Ureter (tissue), 1 donor: ENCODE measurements around the genes SOX4, HDGFL1, DCDC2, TDP2, GMNN and RIPOR2.

DNA sequence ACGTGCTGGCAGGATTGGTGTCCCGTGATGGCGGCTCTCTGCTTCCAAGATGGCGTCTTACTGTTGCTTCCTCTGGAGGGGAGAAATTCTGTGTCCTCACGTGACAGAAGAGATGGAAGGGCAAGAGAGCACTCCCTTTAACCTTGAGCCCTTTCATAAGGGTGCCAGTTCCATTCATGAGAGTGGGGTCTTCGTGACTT, 28.1 kb downstream of the RNF144B start:
- PRO-cap: no peak

DNA sequence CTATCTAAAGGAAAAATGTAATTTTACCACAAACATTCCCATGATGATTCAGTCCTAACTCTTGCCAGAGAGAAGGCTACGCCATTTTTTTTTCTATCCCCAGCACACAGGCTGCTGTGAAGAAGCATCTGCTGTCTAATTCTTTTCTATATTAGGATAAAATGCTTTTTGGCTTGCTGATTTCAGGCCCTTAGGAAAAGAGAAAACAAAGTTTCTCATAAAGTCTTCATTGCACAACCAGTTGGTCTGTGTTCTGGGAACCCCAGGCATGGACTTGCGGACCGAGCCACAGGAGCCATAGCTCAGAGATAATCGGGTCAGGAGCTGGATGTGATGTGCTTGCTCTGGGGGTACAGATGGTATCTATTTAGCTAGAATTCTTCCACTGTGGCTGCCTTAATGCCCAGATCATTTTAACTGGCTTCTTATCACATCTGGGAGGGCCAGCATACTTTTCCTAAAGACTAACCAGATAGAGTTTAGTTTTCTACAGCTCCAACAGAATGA, 683.7 kb upstream of the ID4 start:
- PRO-cap: no peak

DNA sequence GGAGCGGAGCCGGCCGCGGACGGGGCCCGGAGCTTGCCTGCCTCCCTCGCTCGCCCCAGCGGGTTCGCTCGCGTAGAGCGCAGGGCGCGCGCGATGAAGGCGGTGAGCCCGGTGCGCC, 351 bp downstream of the ID4 start:
- PRO-cap: no peak

DNA sequence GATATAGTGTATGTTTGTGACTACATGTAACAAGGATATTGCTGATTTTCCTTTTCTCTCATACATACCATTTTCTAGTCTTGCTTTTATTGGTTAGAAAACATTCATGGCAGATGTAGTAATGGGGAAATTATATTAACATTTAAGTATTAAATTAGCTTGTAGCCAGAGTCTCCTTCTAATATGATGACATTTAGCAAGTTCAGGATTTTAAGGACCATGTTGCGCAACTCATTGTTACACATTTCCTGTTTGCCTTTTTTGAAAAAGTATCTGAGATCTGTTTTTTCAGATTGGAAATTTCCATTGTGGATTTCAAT, 38.6 kb downstream of the CDKAL1 start:
- PRO-cap: no peak

- PRO-cap: no peak
These were observed 341.8 kb downstream of the CDKAL1 start for GRCh38 chr6:20875880-20876606.

DNA sequence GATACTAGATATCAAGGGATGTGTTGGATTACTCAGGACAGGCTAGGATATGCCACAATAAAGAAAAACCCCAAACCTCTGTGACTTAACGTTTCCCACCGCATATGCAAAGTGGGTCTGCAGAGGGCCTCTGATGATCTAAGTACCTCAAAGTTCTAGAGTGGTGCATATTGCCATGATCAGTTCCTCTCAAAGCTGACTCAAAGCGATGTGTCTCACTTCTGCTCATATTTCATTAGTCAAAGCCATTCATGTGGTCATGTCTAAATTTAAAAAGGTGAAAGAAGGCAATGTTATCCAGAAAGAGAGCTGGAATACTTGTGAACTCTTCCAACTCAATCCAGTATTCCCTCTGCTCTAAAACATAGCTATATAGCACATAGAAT, 155.0 kb upstream of the SOX4 start:
- PRO-cap: no peak

GRCh38 chr6:21523679-21524184, 69.8 kb upstream of the SOX4 start:
- PRO-cap: no peak

DNA sequence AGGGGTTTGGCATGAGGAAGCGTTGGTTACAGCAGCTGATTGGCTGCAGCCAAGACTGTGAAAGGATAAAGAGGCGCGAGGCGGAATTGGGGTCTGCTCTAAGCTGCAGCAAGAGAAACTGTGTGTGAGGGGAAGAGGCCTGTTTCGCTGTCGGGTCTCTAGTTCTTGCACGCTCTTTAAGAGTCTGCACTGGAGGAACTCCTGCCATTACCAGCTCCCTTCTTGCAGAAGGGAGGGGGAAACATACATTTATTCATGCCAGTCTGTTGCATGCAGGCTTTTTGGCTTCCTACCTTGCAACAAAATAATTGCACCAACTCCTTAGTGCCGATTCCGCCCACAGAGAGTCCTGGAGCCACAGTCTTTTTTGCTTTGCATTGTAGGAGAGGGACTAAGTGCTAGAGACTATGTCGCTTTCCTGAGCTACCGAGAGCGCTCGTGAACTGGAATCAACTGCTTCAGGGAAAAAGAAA, at the start of gene SOX4:
TSS of gene SOX4 (plus strand) at position 96 of the 473 bp plus-strand sequence.
- PRO-cap: unidirectional peak, plus-strand start at position 68 of the sequence; unidirectional peak, plus-strand start at position 96 of the sequence; unidirectional peak, plus-strand start at position 119 of the sequence

DNA sequence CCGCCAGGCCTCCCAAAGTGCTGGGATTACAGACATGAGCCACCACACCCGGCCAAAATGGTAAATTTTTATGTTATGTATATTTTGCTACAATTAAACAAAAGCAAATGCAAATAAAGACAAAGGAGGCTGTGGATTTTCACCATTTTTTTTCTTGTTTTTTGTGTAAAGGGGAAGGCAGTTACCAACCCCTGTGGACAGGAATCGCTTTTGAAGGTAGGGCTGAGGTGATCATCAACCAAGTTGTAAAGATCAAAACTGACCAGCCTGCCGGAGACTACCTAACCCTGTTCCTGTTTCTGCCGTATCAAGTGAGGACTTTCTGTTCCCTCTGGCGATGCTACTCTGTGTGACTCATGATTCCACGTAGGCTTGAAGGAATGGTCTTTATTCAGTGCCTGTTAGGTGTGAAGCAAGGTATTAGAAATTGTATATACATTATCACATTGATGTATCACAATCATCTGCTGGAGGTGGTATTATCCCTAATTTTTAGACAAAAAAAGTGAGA, 161.3 kb downstream of the SOX4 start:
- PRO-cap: no peak

DNA sequence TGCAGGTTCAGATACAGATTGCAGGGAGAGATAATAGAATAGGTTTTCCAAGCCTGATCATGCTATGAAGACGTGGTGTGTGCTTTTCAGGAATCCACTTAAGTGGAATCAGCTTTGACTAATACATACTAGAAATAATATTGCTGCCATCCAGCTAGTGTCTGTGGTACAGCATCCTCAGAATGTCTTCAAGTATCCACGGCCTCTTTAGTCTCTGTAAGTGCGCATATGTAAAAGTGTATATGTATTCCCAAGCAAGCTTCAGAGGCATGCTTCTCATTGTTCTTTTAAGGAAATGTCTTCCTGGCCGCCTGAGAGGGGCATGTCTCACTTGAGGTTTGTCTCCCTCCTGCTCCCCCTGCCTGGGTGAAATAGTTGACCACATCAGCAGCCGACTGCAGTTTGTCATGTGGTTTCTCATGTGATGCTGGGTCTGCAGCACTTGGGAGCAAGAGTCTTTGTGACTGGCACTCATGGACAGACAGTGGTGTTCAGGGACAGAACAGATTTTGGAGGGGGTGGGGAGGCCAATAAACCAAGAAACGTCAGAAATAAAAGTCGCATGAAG, 150.9 kb downstream of the PRL start:
- PRO-cap: no peak

DNA sequence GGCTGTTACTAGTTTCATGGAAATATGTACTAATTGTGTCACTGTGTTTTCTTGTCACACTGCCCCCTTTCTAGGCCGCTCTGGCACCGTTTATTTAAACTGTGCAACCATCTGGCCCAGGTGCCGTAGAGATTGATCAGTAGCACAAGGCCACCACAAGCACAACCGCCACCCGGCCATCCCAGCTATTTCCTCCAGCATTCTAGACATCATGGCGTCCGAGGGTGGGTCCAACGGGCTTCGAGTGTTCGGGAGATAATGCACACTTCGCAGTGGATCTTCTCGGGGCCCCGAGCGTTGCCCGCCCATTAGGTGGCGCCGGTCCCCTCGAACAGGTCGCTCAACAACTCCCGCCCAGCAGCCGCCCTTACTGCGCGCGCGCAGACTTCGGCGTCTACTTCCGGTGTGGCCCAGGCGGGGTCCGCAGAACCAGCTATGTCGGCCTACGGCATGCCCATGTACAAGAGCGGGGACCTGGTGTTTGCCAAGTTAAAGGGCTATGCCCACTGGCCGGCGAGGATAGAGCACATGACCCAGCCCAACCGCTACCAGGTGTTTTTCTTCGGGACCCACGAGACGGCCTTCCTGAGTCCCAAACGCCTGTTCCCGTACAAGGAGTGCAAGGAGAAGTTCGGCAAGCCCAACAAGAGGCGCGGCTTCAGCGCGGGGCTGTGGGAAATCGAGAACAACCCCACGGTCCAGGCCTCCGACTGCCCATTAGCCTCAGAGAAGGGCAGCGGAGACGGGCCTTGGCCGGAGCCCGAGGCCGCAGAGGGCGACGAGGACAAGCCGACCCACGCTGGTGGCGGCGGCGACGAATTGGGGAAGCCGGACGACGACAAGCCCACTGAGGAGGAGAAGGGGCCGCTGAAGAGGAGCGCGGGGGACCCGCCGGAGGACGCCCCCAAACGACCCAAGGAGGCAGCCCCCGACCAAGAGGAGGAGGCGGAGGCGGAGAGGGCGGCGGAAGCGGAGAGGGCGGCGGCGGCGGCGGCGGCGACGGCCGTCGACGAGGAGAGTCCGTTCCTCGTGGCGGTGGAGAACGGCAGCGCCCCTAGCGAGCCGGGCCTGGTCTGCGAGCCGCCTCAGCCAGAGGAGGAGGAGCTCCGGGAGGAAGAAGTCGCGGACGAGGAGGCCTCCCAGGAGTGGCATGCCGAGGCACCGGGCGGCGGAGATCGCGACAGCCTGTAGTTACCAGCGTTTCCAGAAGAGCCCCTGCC, at the start of gene HDGFL1:
TSS of gene HDGFL1 (plus strand) at position 426 of the 1,220 bp plus-strand sequence.
- PRO-cap: no peak

GRCh38 chr6:24357428-24358289, at the start of gene DCDC2:
DCDC2 (minus strand) TSS chr6:24358059.
- PRO-cap: no peak

- PRO-cap: no peak
These were observed 633 bp downstream of the ALDH5A1 start for GRCh38 chr6:24495191-24496012.

DNA sequence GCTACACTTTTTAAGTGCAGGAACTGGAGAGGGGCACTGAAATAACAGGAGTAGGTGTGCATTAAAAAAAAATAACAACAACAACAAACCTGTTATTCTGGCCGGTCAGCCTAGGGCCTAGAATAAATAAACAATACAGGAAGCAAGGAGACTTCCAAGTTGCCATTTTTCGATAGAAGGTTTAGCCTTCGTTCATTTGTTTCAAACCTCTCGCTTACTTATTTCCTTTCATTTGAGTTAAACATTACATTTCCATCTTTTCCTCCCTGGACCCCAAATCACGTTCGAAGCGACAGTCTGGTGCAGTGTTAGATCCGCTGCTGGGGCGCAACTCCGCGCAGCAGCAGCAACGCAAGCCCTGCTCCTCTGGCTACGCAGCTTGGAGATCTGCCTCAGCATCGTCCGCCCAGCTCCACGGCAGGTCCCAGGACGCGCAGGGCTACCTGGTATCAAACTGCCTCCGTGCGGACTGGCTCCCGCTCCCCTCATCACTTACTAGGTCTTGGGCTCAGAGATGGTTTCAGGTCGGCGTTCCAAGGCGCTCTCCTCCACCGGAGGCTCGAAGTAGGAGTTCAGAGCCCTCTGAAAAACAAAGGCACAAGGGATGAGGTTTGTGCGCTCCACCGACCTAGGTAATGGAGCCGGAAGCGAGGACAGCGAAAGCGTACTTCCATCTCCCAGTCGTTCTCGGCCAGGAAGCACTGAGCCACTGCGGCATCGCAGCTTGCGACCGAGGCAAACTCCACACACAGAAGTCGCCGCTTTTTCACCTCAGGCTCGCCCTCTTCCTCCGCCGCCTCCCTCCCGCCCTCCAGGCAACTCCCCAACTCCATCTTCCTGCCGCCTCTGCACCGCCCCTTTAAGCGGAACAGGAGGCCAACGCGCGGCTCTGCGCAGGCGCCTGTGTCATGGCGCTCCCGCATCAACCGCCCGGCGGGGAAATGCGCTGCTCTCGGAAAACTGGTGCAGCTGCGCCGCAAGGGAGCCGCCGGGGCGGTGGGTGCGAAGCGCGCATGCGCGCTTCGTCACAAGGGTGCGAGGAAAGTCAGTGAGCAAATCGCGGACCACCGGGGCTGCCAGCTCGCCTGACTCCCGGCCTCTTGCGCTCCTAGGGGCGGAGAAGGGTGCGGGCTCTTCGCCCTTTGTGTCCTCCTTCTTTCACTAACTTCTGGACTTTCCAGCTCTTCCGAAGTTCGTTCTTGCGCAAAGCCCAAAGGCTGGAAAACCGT, at the start of gene TDP2:
TSS of gene TDP2 (minus strand) at position 870 of the 1,229 bp plus-strand sequence.
- PRO-cap: bidirectional peak, plus-strand start at position 1,028 of the sequence, minus-strand start at position 861 of the sequence

DNA sequence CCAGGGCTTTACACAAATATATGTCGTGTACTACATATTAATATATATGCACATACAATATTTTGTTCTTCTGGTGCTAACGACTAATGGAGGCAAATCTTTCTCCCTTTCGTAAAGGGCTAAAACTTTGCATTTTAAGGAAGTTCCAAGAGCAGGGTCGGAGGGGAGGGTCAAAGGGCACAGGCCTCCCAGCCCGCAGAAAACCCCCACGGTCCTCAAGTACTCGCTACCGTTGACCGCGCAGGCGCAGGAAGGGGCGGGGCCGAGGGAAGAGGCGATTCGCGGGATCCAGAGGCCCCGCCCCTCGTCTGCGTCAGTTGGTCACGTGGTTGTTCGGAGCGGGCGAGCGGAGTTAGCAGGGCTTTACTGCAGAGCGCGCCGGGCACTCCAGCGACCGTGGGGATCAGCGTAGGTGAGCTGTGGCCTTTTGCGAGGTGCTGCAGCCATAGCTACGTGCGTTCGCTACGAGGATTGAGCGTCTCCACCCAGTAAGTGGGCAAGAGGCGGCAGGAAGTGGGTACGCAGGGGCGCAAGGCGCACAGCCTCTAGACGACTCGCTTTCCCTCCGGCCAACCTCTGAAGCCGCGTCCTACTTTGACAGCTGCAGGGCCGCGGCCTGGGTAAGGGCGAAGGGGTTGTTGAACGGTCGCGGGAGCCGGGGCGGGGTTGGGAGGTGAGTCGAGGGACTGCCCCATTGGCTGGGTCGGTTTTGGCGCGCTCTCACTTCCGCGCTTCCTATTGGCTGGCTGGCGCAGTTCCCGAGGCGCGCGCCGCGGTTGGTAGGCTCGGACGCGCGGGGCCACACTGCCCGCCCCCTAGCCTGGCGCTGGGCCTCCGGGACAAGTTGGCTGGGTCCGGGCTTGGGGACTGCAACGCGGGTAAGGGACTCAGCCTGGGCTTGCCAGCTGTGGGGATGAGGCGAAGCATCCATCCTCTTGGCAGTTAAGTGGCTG, at the start of gene GMNN:
TSS of gene GMNN (plus strand) at position 313 of the 953 bp plus-strand sequence.
- PRO-cap: bidirectional peak, plus-strand start at position 332 of the sequence, minus-strand start at position 217 of the sequence

- PRO-cap: unidirectional peak, minus-strand start at chr6:24935960
These were observed at the start of gene RIPOR2 for GRCh38 chr6:24935636-24936228. RIPOR2 (minus strand) TSS chr6:24935960.

DNA sequence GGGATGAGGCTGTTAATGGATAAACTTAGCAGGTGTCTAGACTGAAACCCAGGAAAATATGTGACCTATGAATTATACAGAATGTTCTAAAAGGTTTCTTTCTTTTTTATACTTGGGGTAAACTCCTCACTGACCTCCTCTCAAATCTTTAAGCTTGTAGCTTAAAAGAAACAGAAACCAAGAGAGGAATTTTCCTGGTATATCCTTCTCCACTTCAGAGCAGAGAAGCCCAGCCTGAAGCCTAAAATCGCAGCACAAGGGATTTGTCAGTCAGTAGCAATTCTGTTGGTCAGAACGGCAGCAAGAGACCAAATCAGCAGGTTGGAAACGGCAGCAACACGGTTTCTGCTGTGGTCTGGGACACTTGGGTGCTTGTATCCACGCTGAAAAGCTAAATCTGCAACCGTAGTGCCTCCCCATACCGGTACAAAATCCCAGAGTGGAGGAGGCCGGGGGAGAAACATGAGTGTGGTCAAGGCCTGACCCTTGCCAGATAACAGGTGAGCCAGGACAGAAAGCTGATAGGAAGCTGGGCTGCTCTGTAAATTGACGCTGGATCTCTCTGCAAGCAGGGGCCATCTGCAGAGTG, 99.5 kb upstream of the RIPOR2 start:
- PRO-cap: no peak

- PRO-cap: no peak
These were observed 100.3 kb upstream of the RIPOR2 start for GRCh38 chr6:25035889-25036620.

- PRO-cap: no peak
These were observed 157.2 kb upstream of the CARMIL1 start for GRCh38 chr6:25121900-25122462.

DNA sequence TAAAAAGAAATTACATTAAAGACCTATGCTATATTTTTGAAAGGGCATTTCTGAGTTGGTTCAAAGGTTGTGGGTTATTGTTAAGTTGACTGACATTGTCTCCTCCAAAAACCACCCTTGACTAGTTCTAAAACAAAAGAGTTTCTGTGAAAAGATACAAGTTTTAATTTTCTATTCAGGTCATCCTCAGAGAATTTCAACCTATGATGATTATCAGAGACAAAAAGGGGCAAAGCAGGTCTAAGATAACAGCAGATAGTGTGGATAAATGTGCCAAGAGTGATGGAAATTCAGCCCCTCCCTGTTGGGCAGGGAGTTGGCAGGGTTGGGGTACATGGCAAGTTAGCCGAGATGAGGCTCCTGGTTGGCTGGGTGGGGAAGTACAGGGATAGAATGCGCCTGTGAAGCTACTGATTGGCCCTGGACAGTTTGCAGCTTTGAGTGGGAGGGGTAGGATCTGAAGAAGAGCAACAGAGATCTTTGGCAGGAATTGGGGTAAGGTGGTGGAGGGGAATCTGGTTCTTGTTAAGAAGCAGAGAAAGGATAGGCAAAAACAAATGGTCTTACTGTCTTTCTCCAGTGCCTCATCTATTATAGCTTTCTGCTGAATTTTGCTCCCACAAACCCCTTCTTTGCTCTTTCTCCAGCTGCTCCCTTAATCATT, 86.7 kb upstream of the CARMIL1 start:
- PRO-cap: no peak